Metastatic Lung Carcinoma in the Adrenal Gland (tissue), 1 donor: ENCODE results near the genes FHIP2A and HSPA12A.

- PRO-cap: no peak
Observed at GRCh38 chr10:114245049-114245933, 6.2 kb downstream of the VWA2 start.

DNA sequence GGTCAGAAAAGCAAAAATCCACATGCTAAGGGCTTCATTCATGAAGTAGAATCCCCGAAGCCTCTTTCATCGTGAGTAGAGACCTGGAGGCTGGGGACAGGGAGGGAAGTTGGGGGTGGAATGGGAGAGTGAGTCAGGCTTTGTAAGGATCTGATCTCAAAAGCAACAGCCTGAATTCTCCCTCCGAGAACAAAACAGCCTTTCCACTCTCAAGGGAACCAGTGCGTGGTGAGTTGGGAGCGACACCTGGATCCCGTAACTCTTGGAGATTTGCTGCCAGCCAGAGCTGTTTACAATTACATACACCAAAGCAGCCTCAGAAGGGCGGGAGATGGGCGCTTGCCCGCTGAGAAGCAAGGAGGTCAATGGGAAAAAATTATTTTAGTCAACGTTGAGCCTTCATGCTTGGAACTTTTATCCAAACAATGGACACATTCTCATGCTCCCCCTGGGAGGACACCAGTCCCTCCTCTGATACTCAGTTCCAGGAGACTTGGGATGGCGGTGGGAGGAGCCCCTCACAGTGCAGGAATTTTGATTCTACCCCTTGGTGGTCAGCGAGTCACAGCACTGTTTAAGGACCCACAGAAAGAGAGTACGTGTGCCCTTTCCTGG lies 10.7 kb downstream of the AFAP1L2 start:
- PRO-cap: no peak

DNA sequence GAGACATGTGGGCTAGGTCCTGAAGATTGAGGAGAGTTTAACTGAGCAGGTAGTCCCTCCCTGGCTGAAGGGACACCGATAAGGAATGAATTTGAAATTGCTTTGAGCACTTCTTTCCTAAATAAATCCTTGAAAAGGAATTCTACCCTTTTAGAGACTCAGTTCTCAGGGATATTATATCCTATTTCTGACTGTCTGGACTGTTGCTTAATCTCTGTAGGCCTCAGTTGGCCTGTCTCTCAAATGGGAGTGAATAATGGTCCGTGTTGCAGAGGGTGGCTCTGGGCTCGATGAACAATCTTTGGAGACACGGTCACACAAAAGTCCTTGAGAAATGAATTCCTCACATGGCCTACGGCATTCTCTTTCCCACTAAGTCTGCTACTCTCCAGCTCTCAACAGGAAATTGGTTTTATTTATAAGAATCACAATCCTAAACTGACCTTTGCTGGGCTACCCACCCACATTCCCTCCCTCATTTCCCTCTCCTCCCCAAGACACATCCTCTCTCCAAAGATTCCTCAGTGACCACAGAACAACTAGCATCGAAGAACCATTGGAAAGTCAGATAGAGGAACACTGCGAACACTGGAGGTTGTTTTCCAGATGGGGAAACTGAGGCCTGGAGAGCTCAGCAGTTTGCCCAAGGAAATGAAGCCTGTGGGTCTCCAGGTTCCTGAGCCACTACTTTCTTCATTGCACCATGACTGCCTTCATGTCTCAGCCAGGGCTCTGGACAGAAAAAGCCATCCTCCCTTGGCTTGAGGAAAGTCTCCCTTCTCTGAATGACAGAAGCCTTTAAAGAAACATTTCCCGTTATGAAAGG lies 4.7 kb downstream of the AFAP1L2 start:
- PRO-cap: no peak

DNA sequence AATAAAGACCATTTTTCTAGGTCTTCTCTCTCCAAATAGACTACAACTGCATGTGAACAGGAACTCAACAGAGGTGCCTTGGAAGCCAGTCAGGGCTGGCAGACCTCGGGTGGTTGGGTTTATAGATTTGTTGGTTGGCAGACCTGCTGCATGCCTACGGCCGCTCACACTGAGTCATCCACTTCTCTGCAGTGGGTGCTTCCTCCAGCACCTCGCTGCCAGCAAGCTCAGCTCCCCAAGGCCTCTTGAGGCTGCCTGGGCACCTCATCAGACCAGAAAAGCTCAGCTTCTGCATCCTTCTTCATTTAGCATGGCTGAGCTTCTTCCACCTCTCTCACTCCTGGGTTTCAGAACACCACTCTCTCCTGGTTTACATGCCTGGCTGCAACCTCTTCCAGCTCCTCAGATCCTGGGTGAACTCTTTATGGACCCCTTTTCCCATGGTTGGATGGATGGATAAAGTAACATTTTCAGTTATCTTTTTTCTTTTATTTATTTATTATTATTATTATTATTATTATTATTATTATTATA lies 9.2 kb upstream of the AFAP1L2 start:
- PRO-cap: no peak

- PRO-cap: no peak
Observed at GRCh38 chr10:114427430-114428048, 23.2 kb upstream of the AFAP1L2 start.

- PRO-cap: no peak
Observed at GRCh38 chr10:114575465-114576237, 82.4 kb downstream of the ABLIM1 start.

- PRO-cap: no peak
Observed at GRCh38 chr10:114603973-114604368, 54.1 kb downstream of the ABLIM1 start.

DNA sequence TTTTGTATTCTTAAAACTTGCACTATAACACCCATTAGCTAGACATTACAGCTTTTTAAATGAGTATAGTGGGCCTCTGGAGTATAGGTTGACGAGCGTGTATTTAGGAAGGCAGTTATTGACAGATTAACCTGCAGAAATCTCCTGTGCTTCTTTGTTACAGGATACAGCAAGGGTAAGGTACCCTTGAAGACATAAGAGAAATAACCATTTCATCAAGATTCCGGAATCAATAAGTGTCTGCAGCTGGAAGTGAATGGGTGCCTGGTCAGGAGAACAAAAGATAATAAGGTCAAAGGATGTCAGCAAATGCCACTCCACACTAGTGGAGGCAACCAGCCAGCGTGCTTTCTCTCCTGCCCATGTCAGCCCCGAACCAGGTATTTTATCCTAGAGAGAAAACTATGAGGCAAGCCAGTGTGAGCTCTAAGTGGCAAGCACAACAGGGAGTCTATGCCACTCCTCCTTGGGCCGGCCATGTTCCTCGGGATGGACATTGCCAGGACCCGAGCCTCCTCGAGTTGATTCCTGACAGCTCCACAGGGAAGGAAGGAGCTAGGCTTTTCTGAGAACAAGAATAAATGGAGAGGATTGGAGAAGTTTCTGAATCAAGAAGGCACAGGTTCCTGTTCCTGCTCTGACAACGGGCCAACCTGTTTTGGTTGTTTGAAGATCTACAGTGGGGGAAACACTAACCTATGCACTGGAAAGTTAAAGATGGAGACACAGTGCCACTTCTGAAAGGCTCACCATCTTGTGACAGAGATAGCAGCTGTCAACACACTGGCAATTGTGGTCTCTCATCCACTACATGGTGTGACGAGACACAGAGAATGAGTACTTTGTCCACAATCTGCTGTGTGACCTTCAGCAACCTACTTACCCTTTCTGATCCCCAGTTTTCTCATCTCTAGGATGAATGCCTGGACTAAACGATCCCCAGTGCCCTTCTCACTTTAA lies 29.0 kb downstream of the ABLIM1 start:
- PRO-cap: no peak

DNA sequence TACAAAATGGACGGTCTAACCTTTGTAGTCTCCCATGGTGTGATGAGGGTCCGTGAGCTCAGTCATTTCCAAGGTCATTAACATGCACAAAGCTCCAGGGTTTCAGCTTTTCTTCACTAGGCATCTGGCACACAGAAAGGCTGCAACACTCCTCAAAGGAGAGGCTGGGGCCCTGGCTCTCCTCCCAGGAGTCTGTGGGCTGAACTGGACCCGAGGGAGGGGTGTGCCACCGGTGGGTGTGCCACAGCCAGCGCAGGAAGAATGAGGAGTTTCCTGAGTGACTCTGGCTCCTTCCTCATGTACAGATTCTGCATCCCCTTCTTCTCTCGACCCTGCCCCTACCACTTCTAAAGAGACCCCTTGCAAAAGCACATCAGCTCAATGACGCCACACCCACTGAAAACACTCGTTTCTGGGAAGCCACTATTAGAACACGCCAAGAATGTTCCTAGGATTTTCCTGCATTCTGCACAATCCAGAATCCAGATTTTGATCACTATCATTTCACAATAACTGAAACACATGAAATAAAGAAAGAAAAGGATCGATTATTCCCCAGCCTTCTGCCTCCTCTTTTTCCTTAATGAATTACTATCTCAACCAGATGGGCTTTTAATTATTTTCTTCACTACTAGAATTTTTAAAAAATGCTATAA lies 26.3 kb upstream of the ABLIM1 start:
- PRO-cap: unidirectional peak, minus-strand start at position 131 of the sequence; unidirectional peak, minus-strand start at position 194 of the sequence

DNA sequence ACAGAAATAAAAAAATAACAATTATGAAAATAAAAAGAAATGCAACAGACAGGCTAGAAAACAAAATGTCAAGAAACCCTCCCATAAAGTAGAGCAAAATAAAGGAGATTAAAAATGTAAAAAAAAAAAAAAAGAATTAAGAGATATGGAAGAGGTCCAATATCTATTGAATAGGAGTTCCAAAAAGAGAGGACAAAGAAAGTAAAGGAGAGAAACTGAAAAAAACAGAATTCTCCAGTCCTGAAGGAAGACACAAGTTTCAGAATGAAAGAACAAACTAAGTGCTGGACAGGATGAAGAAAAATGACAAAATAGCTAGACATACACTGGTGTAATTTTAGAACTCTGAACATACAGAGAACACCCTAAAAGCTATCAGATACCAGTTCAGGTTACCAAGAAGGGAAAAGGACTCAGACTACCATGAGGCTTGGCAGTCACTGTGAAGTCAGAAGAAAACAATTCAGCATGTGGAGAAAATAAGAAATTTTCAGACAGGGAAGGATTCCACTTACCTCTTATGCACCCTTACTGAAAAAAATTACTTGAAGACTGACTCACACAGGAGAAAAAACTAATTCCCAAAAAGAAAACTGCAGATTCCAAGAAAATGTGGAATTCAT lies 40.3 kb upstream of the ABLIM1 start:
- PRO-cap: no peak

DNA sequence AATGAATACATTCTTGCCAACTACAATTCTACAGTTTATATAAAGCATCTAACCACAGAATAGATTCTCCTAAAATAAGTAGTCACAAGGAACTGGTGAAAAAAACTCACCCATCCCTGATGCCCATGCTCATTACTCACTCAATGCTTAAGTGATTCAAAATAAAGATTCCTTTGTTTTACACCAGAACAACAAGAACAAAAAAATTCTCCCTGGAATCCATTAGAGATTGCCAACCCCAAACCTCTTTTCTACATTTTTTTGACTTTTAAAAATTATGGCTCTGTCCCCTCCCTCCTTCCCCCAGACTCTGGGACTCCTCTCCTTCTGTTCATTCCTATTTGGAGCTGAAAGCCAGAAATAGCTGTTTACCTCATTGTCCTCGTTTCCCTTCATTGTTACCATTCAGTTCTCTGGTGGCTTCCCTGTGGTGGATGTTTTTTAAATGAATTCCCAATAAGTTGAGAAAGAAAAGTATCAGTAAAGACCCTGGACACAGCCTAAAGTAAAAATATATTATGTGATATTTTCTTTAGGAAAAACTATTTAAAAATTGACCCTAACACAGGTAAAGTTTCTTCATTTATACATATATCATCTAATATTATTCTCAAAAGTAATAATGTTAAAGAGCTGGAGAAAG lies 63.2 kb upstream of the FHIP2A start:
- PRO-cap: no peak

DNA sequence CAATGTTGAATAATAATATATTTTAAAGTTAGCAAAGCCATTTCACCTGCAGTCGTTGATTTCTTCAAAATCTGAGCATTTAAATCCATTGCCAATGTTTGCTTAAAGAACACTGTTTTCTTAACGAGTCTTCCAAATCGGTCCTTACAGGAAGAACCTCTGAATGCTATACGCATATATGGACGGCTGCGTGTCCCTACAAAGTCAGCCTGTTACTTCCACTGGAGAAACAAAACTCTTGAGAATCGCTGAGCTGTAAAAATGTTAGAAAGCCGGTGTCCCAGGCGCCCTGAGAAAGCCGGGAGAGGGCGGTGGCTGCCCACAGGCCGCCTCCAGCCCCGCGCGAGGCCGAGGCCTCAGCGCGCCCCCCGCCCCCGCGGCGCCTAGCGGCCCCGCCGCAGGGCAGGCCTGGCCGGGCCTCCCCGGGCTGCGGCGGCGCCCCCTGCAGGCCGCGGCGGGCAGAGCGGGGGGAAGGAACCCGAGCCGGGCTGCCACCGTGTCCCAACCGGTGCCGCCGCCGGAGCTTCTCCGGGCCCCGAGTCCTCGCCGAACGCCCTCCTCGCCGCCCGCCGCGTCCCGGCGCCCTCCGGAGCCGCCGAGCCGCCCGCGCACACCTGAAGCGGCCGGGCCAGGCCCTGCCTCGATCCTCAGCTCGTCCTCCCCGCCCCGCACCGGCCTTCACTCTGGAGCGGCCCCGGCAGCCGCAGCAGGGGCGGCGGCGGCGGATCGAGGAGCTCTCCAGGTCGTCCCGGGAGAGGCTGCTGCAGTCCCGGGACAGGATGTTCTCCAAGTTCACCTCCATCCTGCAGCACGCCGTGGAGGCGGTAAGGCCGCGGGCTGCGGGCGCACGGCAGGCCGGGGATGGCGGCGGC lies at the start of gene FHIP2A:
Gene FHIP2A (plus strand): TSS at position 481 of the 872 bp plus-strand sequence.
- PRO-cap: bidirectional peak, plus-strand start at position 461 of the sequence, minus-strand start at position 376 of the sequence

DNA sequence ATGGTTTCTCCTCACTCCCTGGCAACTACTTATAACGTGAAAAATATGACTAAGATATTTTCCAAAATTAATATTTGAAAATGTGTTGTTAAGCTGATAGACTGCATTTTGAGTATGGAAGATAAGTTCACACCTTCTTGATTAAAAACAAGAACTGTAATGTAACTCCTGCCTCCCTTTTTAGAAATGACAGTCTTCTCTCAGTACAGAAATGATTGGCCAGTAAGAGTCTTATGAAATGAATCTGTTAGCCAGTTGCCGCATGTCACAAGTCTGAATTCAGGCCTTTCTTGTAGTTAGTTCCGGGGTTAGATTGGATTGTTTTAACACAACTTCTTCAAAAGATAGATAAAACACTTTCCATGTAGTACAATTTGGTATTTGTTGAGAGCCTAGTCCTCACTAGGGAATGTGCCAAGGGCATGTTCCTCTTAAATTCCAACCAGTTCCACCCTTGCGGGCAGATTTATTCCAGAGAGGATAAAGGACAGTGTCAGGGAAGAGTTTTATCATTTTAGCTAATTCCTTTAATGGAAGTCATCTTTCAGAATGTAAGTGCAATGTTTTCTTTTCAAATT lies 3.9 kb downstream of the FHIP2A start:
- PRO-cap: no peak

DNA sequence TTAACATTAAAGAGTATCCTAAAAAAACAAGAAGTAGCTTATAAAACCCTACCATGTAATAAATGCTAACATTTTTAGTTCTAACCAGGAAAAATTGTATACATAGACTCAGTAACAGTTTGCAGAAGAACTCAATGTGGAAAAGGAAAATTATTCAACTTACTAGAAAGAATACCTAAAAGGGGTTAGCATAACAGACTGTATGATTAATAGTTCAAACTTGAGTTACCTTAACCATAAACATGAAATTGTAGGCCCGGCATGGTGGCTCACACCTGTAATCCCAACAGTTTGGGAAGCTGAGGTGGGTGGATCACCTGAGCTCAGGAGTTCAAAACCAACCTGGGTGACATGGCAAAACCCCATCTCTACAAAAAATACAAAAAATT lies 34.8 kb upstream of the TRUB1 start:
- PRO-cap: no peak

DNA sequence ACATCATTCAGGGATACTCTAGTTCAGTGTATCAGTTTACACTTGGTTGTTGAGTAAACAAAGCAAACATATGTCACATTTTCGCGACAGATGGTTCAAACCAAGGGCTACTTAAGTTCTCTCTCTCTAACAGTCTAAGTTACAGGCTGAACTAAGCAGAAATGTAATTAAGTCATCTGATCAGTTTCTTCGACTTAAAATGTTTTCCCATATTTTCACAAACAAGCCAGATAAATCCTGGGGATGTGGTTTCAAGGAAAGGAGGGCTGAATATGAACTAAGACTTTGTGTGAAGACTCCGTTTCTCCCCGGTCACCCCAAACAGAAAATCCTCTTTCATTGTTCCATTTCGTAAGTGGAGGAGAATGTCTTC lies 1.7 kb upstream of the GFRA1 start:
- PRO-cap: no peak

DNA sequence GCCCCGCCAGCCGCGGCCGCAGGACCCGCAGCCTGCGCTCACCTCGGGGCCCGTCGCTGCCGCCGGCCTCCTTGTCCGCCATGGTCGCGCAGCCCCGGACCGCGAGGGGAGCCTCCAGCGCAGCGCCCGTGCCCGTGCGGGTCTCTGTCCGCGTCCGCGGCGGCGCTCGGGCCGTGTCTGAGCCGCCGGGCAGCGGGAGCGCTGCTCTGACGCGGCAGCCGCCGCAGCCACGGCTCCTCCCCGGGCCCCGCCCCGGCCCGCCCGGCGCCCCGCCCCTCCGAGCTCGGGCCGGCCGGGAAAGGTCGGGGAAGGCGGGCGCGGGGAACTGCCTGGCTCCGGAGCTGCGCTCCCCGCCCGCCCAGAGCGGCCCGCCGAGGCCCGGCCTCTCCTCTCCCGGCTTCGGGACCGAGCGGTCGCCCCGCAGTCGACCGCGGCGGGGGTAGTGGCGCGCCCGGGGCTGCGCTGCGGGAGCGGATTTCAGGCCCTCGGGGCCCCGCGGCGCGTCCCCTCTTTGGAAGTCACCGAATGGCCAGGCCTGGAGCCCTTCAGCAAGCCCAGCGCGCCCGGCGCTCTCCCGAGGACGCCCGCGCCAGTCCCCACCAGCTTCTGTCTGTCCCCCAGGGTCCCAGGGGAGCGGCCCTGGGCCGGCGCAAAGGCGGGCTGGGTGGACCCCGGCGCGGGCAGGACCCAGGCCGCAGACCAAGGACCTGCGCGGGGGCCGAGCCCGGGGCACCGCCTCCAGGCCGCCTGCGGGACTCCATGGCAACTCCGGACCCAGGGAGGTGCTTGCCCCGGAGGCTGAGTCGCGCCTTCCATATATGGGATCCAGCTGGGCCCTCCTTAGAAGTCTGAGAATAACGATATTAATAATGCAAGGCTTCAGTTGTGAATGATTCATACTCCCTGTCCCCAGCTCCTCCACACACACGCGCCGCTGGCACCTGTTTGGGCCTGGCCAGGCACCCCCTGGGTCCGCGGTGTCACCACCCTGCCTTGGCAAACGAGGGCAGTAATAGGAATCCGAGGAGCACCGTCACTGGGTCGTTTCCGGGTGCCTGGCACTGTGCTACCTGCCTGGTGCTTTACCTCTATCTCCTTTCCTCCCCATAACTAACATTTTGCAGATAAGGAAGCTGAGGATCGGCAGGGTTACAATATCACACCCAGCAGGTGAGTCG lies at the start of gene HSPA12A:
Gene HSPA12A (minus strand): TSS at position 179 of the 1,178 bp plus-strand sequence.
- PRO-cap: bidirectional peak, plus-strand start at position 298 of the sequence, minus-strand start at position 208 of the sequence; unidirectional peak, minus-strand start at position 527 of the sequence; bidirectional peak, plus-strand start at position 897 of the sequence, minus-strand start at position 770 of the sequence

DNA sequence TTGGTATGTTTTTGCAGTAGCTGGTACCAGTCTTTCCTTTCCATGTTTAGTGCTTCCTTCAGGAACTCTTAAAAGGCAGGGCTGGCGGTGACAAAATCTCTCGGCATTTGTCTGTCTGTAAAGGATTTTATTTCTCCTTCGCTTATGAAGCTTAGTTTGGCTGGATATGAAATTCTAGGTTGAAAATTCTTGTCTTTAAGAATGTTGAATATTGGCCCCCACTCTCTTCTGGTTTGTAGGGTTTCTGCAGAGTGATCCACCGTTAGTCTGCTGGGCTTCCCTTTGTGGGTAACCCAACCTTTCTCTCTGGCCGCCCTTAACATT lies 67.8 kb downstream of the SHTN1 start:
- PRO-cap: no peak

DNA sequence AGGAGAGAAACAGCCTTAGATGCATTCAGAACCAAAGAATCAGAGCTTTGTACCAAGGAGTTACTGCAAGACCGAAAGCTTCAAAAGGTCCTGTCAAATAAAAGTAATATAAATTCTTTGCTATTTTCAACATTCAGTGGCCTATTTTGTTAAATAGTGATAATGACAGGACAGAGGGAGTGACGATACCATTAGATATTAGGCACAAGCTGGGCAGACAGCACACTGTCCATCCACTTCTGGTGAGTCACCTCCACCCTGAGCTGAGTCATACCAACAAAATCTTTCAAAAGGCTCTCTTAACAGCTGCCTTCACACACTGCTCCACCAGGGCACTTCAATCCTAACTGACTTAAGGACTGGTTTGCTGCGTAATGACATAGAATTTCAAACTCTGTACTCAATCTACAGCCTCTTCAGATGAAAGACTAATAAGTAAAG lies 57.9 kb downstream of the SHTN1 start:
- PRO-cap: no peak

GRCh38 chr10:117136751-117137490 lies 1.1 kb downstream of the VAX1 start:
- PRO-cap: bidirectional peak, plus-strand start at chr10:117137130, minus-strand start at chr10:117137090; bidirectional peak, plus-strand start at chr10:117137669, minus-strand start at chr10:117137359

DNA sequence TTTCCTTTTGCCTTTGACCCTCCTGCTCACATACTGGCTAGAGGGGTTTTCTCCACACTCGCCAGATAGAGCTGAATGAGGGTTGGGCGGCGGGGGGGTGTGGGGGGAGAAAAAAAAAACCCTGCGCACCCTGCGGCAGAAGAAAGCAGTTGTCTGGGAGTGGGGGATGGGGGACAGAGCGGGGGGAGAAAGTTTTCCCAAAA lies 575 bp upstream of the VAX1 start:
- PRO-cap: unidirectional peak, minus-strand start at position 67 of the sequence